ENCODE results near the genes DYNLL1 and RNF34.

- RRBS: 97% methylated on average over 12 of the region's 24 CpGs
These were observed 16.0 kb downstream of the RAB35 start for GRCh38 chr12:120100455-120101079.

DNA sequence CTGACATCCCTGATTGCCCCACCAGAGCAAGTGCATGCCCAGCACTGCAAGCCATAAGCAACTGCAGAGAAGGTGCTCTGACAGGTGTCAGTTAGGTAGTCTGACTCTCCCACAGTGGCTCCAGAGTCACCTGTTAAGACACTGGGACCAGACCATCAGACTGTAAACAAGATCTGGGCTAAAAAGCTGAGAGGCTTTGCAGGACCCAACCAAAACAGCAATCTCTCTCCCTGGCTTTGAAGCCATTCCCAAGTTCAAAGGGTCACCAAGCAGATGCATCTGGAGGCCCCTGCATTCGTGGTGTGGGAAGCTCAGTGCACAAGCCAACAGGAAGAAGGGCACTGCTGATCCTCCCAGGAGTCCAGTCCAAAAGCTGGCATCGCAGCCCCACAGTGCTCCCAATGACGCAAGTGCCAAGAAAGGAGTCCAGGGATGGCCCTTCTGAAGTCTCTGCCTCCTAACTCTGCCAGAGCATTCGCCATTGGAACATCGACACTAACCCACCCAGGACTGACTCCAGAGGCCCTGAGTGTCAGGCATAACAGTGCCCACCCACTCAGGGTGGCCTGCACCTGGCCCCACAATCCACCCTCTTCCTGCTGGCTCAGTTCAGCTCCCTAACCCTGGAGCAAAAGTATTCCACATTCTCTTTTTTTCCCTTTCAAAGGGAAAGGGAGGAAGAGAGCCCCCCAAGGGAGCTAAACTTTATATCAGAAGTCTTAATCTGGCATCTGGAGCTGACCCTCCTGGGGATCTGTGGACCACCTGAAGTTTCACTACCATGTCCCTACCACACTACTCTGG is 25.0 kb downstream of the PXN start:
- RRBS: no CpG with 5 or more reads among the region's 5 CpGs

GRCh38 chr12:120317106-120318103 is 10.2 kb downstream of the PLA2G1B start:
- RRBS: 11% methylated on average over 3 of the region's 44 CpGs

- RRBS: no CpG with 5 or more reads among the region's 4 CpGs
These were observed 9.1 kb upstream of the COX6A1 start for GRCh38 chr12:120428828-120429268.

DNA sequence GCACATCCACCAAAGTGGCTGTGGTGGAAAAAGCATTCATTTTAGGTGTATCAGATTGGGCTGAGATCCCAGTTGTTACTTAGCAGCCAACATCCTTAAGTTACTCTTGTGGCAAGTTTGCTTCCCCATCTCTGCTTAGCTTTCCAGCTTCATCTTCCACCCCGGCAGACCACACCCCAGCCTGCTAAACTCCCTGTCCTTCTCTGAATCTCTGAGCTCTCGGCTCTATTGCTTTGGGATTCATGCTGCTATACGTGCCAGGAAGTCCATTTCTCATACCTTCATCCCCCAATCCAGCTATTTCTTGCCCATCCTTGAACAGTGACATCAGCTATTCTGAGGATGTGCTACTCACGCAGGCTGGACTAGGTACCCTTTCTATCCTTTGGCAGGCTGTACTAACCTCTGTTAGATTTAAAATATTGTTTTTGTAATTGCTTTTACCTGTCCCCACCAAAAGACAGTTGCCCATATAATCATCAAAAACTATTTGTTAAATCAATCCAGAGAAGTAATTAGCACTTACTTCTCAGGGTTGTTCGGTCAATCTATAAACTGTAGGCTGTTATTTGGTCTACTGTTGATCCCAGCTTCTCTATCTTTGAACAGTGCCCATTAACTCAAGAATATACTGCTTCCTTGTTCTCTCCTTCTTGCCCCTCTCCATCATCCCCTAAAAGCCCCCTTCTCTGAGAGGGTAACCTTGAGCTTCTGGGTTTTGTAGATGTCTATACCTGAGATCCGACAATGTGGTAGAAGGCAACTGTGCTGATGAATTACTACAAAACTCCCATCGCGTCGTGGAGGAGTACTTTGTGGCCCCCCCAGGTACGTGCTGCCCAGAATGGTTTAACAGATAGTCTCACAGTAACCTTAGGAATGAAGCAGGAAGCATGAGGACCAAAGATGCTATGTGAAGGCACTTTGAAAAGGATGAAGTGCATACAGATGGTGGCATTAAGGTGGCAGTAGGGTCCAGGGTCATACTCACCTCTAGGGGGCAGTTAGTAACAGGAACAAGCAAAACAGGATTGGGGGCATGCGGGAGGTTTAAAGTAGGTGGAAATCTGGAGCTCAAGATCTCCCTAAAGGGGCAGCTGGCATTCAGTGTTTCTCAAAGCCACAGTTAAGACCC is 10.5 kb downstream of the GATC start:
- RRBS: no CpG with 5 or more reads among the region's 11 CpGs

DNA sequence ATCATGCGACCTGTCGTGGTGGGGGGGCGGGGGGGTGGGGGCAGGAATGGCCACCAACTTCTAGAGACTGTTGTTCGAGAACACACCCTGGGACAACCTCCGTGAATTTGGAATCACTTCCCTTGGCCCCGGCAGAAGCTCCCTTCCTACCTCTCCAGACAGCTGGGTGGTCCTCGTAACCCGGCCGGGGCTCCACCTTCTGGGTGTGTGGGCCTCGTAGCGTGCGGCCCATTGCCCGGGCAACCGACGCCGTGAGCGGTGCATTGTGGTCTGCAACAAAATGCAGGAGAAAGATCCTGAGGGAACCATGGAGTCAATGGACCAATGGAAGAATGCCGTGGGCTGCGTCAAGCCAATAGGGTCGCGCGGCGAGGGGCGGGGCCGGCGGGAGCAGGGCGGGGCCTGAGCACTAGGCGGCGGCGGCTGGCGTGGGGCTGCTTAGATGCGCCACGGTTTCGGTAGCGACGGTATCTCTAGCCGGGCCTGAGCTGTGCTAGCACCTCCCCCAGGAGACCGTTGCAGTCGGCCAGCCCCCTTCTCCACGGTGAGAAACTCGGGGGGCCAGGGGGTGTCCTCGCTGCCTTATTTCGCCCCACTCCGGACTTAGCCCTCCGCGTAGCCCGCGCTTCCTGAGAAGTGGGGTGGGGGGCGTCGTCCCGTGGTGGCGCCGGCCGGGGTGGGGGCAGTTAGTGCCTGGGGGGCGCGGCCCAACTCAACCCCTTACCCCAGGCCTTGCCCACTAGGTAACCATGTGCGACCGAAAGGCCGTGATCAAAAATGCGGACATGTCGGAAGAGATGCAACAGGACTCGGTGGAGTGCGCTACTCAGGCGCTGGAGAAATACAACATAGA is at the start of gene DYNLL1:
DYNLL1 (plus strand) TSS at position 441 of the 853 bp plus-strand sequence.
- RRBS: 5% methylated on average over 28 of the region's 64 CpGs

DNA sequence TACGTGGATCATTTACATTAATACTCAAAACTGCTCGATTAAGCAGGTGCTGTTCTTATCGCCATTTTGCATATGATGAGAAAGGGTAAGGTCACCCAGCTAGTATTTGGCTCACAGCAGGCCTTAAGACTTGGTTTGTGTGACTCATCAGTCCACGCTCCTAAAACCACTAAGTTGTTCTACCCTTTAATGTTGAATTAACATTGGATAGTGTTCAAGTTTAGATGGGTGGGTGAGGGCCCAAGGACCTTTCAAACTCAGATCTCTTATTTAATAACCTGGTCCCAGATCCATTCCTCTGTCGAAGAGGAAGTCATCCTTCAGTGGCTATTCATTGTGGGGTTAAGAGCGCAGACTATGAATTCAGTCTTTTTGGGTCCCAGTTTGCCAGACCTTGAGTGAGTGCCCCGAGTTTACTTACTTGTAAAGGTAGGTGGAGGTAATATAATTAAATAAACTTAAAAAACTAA is 1.0 kb downstream of the RNF10 start:
- RRBS: no CpG with 5 or more reads among the region's 7 CpGs

- RRBS: no CpG with 5 or more reads among the region's 11 CpGs
These were observed 12.2 kb downstream of the RNF10 start for GRCh38 chr12:120546295-120546838.

DNA sequence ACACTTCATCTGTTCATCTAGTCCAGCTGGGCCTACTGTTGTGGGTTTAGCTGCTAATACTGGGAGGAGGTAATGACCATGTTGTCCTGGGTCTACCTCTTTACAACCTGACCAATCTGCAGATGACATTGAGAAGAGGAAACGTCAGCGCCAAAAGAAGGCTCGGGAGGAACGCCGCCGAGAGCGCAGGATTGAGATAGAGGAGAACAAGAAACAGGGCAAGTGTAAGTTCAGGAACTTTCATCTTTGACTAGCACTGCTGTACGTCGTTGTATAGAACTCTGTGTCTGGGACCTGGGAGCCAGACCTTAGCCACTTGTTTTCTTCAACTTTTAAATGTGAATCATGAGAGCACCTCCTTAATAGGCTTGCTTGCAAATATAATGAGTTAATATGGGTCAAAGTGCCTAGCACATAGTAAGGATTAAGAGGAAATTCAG is 15.9 kb downstream of the POP5 start:
- RRBS: no CpG with 5 or more reads among the region's 9 CpGs

- RRBS: no CpG with 5 or more reads among the region's 22 CpGs
These were observed 17.8 kb upstream of the MLEC start for GRCh38 chr12:120668755-120669945.

- RRBS: no CpG with 5 or more reads among the region's 13 CpGs
These were observed 9.0 kb upstream of the MLEC start for GRCh38 chr12:120677623-120678612.

DNA sequence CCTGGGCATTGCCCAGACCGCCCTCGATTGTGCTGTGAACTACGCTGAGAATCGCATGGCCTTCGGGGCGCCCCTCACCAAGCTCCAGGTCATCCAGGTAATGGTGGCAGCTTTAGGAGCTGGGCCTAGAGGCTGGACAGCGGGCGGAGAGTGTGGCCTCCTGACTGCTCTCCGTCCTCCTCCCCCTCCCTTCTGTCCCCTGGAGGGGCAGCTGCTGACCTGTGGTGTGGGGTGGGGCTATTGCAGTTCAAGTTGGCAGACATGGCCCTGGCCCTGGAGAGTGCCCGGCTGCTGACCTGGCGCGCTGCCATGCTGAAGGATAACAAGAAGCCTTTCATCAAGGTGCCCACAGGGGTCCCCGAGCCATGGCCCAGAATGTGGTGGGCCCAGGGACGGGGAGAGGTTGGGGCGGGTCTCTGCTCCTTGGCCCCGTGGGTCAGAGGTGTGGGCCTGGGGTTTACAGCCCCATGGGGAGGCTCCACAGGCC is 13.0 kb downstream of the ACADS start:
- RRBS: no CpG with 5 or more reads among the region's 16 CpGs

DNA sequence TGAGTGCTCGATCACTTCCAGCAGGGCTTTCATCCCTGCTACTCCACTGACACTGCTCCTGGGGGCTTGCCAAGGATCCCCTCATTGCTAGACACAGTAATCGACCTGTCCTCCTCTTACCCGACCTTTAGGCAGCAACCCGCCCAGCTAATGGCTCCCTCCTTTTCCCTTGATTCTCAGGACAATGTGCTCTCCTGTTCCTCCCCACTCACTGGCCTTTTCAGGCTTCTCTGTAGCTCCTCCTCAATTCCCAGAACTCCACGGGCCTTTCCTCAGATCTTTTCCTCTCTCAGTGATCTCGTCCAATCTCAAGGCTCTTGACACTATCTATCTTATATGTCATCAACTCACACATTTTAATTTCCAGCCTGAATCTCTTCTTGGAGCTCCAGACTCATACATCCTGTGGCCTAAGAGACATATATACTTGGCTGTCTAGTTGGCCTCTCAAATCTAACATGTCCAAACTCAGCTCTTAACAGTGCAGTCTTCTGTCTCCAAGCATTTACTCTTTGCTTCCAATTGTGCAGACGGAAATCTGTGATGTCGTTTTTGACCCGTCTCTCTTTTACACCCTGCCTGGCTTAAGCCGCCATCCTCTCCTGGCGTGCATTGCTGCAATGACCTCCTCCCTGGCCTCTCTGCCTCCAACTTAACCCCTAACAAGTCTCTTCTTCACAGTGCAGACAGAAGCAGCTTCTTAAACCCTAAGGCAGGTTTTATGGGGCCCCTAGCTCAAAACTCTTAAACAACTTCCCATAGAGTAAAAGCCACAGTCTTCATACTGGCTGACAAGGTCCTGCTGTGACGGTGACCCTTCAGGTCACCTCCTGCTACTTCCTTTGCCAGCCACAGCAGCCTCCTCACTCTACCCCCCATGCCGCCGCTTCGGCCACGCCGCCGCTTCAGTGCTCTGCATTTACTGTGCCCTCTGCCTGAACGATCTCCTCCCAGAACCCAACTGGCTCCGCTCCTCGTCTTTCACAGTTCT is 45.1 kb downstream of the ACADS start:
- RRBS: no CpG with 5 or more reads among the region's 21 CpGs

- RRBS: no CpG with 5 or more reads among the region's 6 CpGs
These were observed 13.0 kb downstream of the SPPL3 start for GRCh38 chr12:120891040-120891699.

DNA sequence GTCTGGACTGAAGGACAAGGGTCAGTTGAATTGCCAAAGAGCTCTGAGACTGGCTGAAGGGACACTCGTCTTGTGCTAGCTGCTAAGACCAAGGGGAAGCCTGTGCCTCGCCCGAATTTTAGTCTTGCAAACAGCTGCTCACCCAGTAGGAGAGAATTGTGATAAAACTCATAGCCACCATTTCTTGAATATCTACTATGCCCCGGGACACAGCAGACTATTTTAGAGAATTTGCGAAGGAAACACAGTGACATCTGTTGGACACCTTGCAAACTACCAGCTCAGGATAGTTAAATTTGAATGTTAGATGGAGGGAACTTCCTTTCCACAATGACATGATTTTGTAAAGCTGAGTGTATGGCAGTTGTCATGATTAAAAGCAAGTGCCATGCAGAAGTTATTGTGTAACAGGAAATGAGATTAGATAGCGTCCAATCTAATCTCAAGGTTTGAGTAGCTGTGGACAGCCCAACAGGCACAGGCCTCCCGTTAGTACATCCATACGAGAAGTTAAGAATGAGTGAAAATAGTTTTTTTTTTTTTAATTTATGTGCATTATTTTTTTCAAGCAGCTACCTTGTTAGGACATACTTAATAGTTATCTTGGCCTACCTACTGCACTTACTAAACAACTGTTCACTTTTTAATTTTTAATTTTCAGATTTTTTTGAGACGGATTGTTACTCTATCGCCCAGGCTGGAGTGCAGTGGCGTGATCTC is 6.5 kb upstream of the HNF1A start:
- RRBS: no CpG with 5 or more reads among the region's 11 CpGs

GRCh38 chr12:121095751-121096394 is 36.8 kb upstream of the P2RX7 start:
- RRBS: 11% methylated on average over 1 of the region's 33 CpGs

- RRBS: no CpG with 5 or more reads among the region's 9 CpGs
These were observed 13.1 kb upstream of the CAMKK2 start for GRCh38 chr12:121309601-121310091.

DNA sequence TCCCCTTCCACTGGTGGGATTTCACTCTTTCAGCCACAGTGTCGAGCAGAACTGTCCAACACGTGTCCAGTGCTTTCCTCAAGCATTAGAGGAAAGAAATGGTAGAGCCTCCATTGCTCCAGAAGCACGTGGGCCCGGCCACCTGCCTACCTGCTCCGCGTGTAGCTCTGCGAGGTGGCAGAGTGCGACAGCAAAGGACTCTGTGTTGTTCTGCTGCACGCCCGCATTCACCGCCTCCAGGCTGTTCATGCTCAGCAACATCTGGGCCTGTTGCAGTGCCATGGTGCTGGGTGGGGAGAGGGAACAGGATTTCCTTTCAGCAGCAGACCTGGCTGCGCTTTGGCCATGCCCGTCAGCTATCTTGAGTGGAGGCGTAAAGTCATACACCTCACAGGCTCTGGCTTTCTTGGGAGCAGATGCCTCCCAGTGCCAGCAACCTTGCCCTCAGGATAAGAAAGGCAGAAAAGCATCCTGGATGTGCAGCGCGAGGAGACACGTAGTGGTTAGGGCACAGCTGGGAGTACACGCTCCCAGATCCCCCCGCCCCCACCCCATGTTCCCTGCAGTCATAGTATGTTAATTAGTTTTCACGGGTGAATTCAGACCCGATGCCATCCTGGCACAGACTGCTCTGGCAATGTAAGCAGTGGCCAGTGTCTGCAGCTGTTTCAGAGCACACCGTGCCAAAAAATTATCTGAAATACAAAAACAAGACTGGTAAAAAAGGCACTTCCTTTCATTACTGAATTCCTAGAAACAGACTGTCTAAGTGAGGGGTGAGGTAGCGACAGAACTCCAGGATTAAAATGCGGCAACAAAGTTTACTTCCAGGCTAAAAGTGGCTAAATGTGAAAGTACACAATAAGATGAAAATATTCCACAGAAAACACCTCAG is 25.0 kb downstream of the ANAPC5 start:
- RRBS: no CpG with 5 or more reads among the region's 24 CpGs

- RRBS: no CpG with 5 or more reads among the region's 7 CpGs
These were observed 11.6 kb upstream of the RNF34 start for GRCh38 chr12:121388275-121388843.

GRCh38 chr12:121400036-121400239 is at the start of gene RNF34:
TSS of gene RNF34 (plus strand) at chr12:121400118.
- RRBS: 4% methylated on average over 19 of the region's 24 CpGs